Measurements from ENCODE around the gene PIK3R6.

GRCh38 chr17:8161168-8161940 lies 1.4 kb downstream of the VAMP2 start:
- RRBS, result no CpG with 5 or more reads among the region's 13 CpGs

DNA sequence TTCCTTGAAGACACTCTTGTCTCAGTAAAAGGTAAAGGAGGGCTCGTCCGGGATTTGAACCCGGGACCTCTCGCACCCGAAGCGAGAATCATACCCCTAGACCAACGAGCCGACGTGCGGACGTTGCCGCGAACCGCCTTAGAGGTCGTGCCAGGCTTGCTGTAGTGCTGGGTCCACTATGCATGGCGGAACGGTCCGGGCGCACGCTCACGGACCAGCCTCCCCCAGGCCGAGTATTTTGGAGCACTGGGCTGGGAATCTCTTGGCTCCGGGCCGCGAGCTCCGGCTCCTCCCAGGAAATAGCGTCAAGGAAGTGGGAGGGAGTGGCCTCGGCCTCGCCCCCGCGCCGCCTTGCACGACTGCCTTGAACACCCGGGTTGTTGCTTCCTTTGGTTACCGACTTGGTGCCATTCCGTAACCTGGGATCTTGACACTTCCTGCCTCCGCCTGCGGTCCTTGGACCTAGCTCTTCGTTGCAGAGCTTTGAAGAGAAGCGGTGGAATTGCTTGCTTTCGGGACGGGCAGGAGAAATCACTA lies 12.5 kb upstream of the AURKB start:
- RRBS, result 2% methylated on average over 13 of the region's 42 CpGs

GRCh38 chr17:8234373-8235187 lies 13.3 kb downstream of the CTC1 start:
- RRBS, result no CpG with 5 or more reads among the region's 16 CpGs

DNA sequence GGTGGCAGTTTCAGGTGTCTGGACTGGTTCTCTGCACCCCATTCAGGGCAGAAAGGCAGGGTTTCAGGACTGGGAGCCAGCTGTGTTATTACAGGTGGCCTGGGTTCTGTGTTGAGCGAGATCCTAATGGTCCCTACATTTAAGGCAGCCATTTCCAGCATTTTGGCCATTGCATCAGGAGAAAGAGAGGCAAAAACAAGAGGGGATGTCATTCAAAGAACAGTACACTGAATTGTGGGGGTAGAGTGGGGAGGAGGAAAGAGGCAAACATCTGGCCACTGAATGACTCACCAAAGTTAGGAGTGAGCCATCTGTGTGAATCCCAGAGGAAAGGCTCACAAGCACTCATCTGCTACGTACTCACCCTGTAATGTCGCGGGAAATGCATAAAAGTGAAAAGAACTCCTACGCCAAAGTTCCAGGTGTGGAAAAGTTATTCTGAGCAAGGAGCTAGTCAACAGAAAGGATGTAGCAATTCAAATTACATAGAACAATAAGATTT lies 16.8 kb downstream of the KRBA2 start:
- RRBS, result no CpG with 5 or more reads among the region's 5 CpGs

DNA sequence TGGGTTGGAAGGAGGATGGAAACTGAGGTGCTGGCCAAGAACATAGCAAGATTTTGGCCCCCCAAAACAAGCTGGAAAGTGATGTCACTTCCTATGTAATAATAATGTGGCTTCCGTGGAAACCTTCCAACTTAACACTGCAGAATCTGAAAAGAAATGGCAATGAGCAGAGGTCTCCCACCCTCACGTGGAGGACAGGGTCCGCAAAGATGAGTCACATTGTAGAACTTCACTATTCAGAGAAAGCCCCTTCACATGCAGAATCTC lies 11.1 kb downstream of the KRBA2 start:
- RRBS, result no CpG with 5 or more reads among the region's 3 CpGs

GRCh38 chr17:8420234-8420434 lies 15.6 kb upstream of the NDEL1 start:
- RRBS, result no CpG with 5 or more reads among the region's 1 CpG

- RRBS, result no CpG with 5 or more reads among the region's 4 CpGs
These were observed 1.3 kb downstream of the NDEL1 start for GRCh38 chr17:8437064-8437356.

GRCh38 chr17:8445309-8445990 lies 9.8 kb downstream of the NDEL1 start:
- RRBS, result no CpG with 5 or more reads among the region's 10 CpGs

DNA sequence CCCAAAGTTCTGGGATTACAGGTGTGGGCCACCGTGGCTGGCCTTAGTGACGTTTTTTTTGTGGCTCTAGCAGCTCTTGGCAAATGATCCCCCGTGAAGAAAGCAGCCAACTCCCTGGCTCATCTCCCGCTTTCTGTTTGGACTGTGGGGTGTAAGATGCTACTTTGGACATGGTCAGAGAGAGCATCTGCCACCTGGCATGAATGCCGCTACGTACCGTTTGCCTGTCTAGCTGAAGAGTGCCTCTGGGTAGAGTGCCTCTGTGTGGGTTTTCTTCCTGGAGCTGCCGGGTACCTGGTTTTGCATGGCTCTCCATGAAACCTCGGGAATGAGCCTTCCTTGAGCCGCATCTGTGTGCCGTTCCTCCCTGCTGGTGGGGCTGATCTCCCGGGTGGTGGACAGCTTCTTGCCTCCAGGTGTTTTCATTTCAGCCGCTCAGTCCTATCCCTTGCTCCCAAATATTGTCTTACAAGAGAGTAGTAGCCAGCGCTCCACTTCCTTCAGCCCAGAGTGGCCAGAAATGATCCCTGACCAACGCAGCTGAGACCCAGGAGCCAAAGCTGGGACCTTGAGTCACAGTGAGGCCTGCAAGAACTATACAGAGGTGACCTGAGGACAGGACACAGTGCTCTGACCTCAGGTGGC lies 34.4 kb downstream of the NDEL1 start:
- RRBS, result 66% methylated on average over 3 of the region's 15 CpGs

GRCh38 chr17:8479678-8480148 lies 44.0 kb downstream of the NDEL1 start:
- RRBS, result no CpG with 5 or more reads among the region's 10 CpGs

- RRBS, result no CpG with 5 or more reads among the region's 1 CpG
These were observed 76.5 kb downstream of the NDEL1 start for GRCh38 chr17:8512101-8512696.

DNA sequence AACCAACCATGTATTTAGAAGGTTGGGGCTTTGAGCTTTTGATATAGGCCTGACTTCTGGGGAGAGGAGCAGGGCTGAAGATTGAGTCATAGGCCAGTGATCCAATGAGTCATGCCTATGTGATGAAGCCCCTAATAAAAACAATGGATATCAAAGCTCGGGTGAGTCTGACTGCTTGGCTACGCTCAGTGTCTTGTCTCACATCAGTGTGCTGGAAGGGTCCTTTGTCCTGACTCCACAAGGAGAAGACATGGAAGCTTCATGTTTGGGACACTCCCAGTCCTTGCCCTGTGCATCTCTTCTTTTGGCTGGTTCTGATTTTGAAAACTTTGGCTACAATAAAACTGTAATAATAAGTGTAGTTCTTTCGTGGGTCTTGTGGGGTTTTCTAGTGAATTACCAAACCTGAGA lies 7.1 kb downstream of the MFSD6L start:
- RRBS, result no CpG with 5 or more reads among the region's 3 CpGs

- RRBS, result no CpG with 5 or more reads among the region's 7 CpGs
These were observed at the start of gene PIK3R6 for GRCh38 chr17:8867563-8867863. PIK3R6 (minus strand) TSS chr17:8867674.

GRCh38 chr17:8888453-8889047 lies 21.1 kb upstream of the PIK3R6 start:
- RRBS, result no CpG with 5 or more reads among the region's 19 CpGs

- RRBS, result no CpG with 5 or more reads among the region's 14 CpGs
These were observed 31.7 kb upstream of the PIK3R6 start for GRCh38 chr17:8898927-8899845.

- RRBS, result no CpG with 5 or more reads among the region's 19 CpGs
These were observed 43.9 kb upstream of the PIK3R6 start for GRCh38 chr17:8911235-8911974.

- RRBS, result no CpG with 5 or more reads among the region's 7 CpGs
These were observed 43.1 kb downstream of the PIK3R5 start for GRCh38 chr17:8922241-8923010.

- RRBS, result no CpG with 5 or more reads among the region's 36 CpGs
These were observed 771 bp downstream of the PIK3R5 start for GRCh38 chr17:8964497-8965375.

- RRBS, result no CpG with 5 or more reads among the region's 19 CpGs
These were observed 53.0 kb downstream of the NTN1 start for GRCh38 chr17:9074143-9074793.

DNA sequence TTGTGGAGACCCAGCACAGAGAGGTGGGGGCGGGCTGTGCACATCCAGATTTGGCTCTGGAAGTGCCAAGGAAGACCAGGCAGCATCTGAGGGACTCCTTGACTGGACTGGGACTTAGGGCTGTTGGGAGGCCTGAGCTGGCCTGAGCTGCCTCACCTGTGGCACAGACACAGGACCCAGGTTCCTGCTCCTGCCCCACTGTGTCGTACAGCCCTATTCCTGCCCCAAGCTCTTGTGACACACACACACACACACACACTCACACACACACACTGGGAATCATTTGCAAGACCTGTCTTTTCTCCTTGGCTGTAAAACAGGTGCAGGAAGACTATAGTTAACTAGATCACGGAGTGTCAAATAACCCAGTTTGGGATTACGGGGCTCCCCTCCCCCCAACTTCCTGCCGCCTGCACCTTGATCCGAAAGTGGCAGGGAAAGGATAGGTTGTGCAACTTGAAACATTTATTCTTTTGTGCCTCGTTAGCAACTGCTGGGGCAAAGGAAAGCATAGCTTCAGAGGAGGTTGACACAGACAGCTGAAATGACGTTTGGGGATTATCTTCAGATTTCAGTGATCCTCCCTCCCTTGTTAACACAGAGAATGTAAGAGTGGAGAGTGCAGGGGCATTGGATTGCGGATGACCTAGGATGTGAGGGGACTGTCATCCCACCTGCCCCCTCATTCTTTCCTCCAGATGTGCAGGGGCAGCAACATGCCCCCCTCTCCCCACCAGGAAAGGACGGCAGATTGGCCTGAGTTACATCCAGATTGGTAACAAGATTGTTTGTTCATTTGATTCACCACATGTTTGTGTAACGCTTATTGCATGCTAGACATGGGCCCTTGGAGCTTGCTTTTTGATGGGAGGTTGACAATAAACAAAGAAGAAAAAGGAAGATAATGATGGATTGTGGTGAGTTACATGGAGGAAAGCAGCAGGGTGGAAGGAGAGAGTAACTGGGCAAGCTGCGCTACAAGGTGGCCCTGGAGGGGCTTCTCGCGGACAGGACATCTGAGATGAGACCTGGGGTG lies 149.6 kb downstream of the NTN1 start:
- RRBS, result no CpG with 5 or more reads among the region's 14 CpGs

All from epithelial cell of esophagus (primary cell).